OCI-LY7 (cell line): ENCODE measurements around the gene GLIPR1L1.

DNA sequence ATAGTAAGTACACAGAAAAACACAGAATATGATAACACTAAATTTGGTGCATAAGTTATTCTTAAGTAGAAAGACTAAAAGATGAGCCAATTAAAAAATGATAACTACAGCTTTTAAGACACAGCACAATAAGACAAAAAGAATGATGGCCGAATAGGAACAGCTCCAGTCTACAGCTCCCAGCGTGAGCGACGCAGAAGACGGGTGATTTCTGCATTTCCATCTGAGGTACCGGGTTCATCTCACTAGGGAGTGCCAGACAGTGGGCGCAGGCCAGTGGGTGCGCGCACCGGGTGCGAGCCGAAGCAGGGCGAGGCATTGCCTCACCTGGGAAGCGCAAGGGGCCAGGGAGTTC is 187.9 kb downstream of the MYRFL start:
- PRO-cap, result no peak
- RAMPAGE, long total RNA, result no peak

- PRO-cap, result no peak
- RAMPAGE, long total RNA, result no peak
Observed at GRCh38 chr12:70055505-70055846, 187.8 kb upstream of the CNOT2 start.

DNA sequence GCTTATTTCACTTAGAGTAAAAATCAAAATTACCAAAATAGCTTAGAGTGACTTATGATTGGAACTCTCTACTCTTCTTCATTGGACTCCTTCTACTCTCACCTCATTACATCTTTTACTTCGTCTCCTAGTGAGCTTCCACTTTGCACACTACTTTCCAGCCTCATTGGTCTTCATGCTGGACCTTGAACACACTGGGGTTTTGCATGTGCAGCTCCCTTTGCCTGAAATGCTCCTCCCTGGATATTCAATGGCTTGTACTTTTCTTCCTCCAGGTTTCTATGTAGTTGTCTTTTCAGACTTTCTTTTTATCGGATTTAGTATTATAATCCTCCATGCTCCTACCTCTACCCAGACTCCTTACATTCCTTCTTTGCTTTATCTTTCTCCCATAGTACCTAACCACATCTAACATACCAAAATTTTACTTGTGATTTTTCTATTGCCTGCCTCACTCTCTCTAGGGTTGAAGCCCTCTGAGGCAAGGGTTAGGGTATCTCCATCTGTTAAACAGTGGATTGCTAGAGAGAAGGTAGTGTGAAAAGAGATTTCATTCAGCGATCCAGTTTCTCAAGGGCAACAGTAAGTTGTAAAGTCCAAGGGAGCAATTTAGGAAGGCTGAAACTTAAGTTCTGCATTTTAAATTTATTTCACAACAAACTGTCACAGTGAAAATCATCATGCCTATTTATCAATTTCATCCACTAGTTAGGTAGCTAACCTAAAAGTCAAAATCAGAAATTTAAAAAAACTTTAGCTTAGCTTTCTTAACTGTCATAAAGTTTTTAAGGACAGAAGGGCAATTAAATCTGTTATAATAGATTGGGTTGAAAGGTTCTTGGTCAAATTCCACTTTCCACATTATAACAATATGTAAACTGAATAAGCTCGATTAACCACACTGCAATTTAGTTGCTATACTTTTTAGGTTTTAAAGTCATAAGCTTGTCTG is 19.8 kb upstream of the CNOT2 start:
- PRO-cap, result no peak
- RAMPAGE, long total RNA, result no peak

DNA sequence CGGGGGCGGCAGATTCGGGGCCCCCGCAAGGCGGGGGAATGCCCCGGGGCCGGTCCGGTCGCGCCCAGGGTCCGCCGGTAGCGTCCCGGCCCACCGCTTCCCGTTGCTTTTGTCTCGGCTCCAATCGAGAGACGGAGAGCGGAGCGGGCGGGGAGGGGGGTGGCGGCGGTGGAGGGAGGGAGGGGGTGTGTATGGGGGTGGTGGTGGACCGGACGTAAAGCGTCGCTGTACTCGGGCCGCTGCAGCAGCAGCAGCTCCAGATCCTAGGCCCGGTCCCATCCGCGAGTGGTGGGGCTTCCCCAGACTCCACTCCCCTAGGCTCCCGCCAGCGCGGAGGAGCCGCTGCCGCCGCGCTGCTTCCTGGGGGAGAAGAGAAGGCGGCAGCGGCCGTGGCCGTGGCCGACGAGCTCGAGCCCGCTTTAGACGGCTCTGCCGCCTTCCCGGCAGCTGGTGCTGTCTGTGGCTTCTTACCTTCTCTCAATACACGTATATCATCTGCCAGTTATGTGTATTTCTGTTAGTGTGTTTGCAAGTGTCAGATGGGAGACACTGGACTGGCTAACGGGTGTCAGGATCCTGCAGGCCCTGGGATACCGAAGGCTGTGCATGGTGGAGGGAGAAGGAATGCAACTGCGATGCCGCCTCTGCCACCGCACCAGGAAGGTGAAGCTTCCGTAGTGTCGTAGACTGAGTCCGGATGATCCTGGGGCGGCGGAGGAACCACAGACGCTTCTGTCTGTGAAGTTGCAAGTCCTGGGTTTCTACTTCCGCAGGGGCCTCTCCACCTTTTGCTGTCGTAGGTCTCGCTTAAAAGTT is 502 bp downstream of the CNOT2 start:
- PRO-cap, result bidirectional peak, plus-strand start at position 217 of the sequence, minus-strand start at position 133 of the sequence; bidirectional peak, plus-strand start at position 685 of the sequence, minus-strand start at position 665 of the sequence
- RAMPAGE, long total RNA, result no peak

- PRO-cap, result no peak
- RAMPAGE, long total RNA, result no peak
Observed at GRCh38 chr12:71158229-71158925, 578 bp upstream of the TSPAN8 start.

DNA sequence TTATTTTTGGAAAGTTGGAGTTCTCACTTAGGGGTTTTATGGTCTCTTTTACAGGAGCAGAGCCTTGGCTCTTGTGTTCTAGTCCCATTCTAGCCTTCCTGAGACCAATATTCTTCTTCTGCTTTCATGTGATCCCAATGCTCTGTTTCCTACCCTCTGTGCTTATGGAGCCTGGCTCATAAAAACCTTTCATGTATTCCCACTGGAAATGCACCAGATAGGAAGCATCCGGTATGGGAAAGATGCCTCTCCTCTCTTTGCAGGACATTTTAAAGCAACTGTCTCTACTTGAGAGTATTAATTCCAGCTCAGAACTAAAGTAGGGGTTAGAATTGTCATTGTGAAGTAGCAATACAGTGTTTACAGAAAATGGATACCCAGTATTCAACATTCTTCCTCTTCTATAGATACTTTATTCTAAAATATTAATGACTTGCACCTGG is 4.1 kb upstream of the TSPAN8 start:
- PRO-cap, result no peak
- RAMPAGE, long total RNA, result no peak

DNA sequence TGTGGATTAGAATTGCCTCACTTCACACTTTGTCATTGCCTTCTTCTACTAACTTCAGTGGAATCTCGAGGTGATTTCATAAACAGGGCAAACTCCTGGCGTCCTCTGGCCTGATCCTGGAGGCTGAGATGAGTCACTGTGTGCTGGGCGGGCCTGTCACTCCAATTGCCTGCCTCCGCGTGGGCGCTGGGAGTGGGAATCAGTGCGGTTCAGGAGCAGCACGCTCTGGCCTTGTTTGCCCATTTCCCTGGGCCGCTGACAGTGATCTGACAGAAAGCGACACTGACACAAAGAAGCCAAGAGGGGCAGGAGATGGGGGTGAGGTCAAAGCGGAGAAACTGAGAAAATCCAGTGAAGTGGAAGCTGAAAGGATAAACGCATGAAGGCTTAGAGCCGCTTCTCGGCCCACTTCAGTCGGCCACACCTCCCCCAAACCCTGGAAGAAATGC is 29.7 kb downstream of the LGR5 start:
- PRO-cap, result no peak
- RAMPAGE, long total RNA, result no peak

DNA sequence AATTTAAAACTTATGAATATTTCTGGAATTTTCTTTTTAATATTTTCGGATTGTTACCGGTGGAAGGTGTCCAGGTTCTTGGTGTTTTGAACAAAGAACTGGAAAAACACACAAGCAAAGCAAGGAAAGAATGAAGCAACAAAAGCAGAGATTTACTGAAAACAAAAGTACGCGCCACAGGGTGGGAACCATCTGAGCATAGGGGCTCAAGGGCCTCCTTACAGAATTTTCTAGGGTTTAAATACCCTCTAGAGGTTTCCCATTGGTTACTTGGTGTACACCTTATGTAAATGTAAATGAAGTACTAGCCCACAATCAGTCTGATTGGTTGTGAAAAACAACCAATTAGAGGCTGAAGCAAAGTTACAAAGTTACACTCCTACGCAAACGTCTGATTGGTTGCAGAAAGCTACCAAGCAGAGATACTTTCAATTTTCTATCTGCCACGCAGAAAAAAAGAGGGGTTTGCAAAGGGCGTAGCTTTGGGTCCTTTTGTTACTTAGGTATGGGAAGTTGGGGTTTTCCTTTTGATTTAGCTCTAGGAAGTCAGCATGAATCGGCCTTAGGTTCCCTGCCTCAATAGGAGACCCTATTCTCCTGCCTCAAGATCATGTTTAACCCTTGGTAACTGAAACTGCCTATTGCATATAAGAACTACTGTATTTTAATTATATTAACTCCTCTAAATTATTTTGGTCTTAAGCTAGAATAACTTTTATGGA is 1.8 kb upstream of the TMEM19 start:
- PRO-cap, result no peak
- RAMPAGE, long total RNA, result no peak

GRCh38 chr12:71755973-71756132 is 1.2 kb downstream of the RAB21 start:
- PRO-cap, result no peak
- RAMPAGE, long total RNA, result no peak

- PRO-cap, result no peak
- RAMPAGE, long total RNA, result no peak
Observed at GRCh38 chr12:71760746-71761214, 6.1 kb downstream of the RAB21 start.

- PRO-cap, result no peak
- RAMPAGE, long total RNA, result no peak
Observed at GRCh38 chr12:71904108-71904948, 34.3 kb upstream of the TPH2 start.

DNA sequence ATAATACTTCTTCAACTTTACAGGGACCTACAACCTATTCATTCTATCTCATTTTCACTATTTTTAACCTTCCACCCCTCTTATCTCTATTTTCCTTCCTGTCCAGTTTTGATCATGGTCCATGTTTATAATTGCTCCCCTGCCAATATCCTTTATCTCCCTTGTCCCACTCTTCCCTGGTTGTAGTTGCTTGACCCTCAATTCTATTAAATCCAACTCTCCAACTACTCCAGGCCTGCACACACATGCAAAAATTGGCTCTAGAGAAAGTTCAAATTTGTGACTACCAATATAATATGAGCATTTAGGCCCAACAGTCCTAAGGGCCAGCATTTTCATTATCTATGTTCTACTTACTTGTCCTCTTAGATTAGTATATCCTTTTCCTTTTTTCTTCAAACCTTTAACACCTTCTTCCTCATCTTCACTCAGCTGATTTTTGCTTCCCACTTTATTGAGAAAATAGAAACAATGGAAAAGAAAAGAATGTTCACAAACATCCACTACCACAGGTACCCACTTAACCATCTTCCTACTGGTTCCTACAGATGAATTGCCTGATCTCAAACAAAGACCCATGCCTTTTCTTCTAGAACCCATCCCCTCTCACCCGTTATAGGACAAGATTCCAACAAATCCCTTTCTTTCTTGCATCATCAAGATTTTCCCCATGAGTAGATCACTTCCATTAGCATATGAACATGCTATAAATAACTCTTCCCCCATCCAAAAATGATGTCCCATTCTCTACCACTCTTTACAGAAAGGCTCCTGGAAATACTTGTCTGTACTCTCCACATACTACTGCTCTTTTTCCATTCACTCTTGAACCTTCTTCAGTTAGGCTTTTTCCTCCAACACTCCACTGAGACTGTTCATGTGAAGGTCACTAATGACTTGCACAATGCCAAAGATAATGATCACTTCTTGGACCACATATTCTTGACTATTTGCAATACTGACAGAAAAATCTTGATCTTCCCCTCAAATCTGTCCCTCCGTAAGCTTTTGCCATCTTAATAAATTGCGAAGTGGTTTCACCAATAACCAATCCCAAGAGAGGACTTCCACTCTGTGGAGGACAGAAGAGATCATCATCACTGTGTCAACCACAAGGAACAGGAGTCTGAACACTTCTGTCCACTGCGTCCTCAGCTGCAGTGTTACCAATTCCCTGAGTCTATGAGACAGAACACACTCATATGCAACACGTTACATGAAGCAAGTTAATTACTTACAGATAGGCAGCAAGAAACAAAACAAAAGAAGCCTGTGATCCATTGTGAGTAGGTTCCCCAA is 17.6 kb upstream of the TRHDE start:
- PRO-cap, result no peak
- RAMPAGE, long total RNA, result no peak

- PRO-cap, result no peak
- RAMPAGE, long total RNA, result no peak
Observed at GRCh38 chr12:73725083-73725412, 812.6 kb upstream of the ATXN7L3B start.

GRCh38 chr12:74586362-74587083 is 48.9 kb downstream of the ATXN7L3B start:
- PRO-cap, result no peak
- RAMPAGE, long total RNA, result no peak

GRCh38 chr12:75048107-75048606 is 161.5 kb downstream of the KCNC2 start:
- PRO-cap, result no peak
- RAMPAGE, long total RNA, result no peak

DNA sequence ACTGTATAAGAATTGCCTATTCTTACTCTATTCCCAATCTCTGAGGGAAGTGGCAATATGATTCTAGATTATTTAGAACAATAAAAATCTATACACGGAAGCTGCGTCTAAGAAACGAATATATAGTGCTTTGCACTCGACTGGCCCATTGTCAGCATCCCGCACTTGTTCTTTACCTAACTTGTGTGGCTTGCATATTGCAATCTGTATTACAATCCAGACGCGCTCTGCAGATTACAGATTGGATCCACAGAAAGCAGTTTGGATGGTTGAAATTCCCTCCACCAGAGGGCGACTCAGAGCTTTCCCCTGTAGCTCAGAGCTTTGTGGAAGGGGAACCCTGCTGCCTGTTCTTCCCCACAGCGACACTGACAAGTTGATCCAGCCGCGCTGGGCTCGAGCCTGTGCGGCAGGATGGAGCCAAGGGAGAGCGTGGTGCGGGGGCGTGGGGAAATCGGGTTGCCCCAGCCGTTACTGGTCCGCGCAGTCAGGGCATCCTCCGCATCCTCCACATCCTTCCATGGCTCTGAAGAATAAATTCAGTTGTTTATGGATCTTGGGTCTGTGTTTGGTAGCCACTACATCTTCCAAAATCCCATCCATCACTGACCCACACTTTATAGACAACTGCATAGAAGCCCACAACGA is at the start of gene GLIPR1L1:
Gene GLIPR1L1, plus strand, starts transcription at position 462 of the 648 bp plus-strand sequence.
- PRO-cap, result no peak
- RAMPAGE, long total RNA, result no peak

DNA sequence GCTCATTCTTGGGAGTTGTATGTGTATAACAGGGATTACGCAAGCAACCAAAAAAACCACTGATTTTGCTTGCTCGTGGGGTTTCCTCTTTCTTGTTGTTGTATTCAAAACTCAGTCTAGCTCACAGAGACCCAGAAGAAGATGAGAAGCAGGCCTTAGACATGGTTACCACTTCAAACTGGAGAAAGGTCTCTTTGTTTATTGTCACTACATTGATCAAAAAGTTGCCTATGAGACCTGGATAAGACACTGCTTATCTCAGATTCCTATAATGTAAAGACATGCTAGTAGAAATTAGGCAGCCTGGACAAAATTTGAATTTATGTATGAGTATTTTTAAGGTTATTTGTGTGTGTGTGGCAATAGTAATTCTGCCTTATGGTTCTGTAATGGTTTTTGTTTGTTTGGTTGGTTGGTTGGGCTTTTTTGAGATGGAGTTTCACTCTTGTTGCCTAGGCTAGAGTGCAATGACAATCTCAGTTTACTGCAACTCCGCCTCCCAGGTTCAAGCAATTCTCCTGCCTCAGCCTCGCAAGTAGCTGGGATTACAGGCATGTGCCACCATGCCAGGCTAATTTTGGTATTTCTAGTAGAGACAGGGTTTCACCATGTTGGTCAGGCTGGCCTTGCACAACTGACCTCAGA is 1.9 kb upstream of the GLIPR1 start:
- PRO-cap, result no peak
- RAMPAGE, long total RNA, result no peak

- PRO-cap, result no peak
- RAMPAGE, long total RNA, result no peak
Observed at GRCh38 chr12:75732926-75733557, 221.6 kb upstream of the KRR1 start.

- PRO-cap, result no peak
- RAMPAGE, long total RNA, result no peak
Observed at GRCh38 chr12:75944044-75945199, 140.1 kb downstream of the NAP1L1 start.

- PRO-cap, result no peak
- RAMPAGE, long total RNA, result no peak
Observed at GRCh38 chr12:75979110-75979747, 105.3 kb downstream of the NAP1L1 start.